Islet of Langerhans (tissue), 1 donor: ENCODE measurements around the genes KRT75, KRT6C, KRT5 and KRT74.

GRCh38 chr12:52091686-52092337 is 12.3 kb downstream of the SMIM41 start:
- RRBS = no CpG with 5 or more reads among the region's 11 CpGs

GRCh38 chr12:52146649-52148049 is 44.7 kb downstream of the KRT80 start:
- RRBS = 90% methylated on average over 9 of the region's 33 CpGs

DNA sequence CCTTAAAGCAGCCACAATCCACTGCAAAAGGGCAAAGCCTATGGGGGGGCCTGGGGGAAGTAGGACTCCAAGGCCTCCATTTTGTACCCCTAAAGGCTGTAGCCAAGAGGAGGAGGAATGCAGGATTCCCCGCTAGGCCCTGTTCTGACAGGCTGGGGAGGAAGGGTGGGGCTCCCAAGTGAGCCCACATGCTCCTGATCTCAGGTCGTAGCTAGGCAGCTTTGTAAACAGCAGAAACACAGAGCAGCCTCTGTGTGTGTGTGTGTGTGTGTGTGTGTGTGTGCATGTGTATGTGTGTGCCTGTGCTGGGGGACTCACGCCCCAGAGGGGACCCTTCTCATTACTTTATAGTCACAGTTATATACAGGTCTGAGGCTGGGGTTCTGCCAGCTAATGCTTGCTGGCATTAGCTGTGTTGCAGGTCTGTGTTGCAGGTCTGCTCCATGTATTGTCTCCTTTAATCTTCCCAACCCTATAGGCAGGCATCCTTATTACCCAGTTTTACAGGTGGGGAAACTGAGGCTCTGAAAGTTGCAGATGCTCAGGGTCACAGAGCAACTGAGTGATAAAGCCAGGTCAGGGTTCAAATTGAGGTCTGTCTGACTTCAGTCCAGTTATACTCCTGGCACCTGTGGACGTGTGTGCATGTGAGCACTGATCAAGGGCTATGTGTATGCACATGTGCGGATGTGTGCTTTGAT is 36.2 kb downstream of the KRT80 start:
- RRBS = no CpG with 5 or more reads among the region's 5 CpGs

GRCh38 chr12:52191653-52191853 is 261 bp downstream of the KRT80 start:
- RRBS = 24% methylated on average over 7 of the region's 8 CpGs

- RRBS = no CpG with 5 or more reads among the region's 8 CpGs
Measured at GRCh38 chr12:52194956-52195446, 3.2 kb upstream of the KRT80 start.

GRCh38 chr12:52200838-52201286 is 9.0 kb upstream of the KRT80 start:
- RRBS = no CpG with 5 or more reads among the region's 11 CpGs

DNA sequence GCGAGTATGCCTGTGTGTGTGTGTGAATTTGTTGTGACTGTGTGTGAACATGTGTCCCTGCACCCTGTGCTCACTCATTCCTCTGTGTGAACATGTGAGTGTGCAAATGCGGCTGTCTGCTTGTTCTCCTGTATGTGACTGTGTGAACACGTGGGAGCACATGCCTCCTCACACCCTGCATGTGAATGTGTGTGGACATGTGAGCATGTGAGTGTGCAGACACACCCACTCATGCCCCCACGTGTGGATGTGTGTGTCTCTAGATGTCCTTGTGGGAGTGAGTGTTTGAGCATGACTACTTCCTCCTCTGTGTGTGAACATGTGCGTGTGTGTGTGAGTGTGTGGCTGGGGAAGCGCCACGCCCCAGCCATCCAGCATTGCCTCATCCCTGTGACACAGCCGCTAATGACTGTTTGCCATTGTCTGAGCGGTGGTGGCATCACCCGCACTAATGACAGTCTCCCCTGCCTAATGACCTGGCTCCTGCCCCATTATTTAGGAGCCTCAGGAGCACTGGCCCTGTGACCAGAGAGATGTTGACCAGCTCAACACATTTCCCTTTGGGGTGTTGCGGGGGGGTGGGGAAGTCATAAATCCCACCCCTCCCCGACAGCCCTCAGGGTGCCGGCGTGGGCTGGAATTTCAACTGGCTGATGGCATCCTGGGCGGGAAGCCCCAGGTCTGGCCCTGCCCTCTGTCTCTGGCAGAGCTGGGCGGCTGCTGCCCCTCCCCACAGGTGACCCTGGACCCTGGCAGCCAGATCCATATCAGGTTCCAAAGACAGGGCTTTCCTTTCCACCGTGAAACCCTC is 11.4 kb upstream of the KRT80 start:
- RRBS = no CpG with 5 or more reads among the region's 17 CpGs

GRCh38 chr12:52208544-52209025 is 16.8 kb upstream of the KRT80 start:
- RRBS = no CpG with 5 or more reads among the region's 14 CpGs

DNA sequence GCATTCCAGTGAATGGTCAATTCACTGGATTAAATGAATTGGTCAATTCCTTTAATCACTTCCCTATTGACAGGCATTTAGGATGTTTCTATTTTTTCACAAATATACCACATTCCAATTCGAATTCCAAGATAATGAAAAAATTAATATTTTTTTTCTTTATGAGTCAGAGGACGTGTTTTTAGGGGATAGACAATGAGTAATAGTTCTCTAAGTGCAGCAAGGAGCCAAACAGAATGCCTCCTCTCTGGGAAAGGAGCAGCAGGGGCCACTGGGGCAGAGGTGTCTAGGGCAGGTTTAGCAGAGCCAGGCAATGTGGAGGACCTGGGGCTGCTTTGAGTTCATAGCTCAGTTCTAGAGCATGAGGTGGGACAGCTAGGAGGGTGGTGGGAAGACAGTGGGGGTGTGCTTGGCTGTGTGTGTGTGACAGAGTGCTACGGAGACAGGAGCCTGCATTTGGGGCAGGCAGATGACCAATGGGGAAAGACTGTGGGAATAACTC is 2.7 kb upstream of the KRT7 start:
- RRBS = no CpG with 5 or more reads among the region's 3 CpGs

DNA sequence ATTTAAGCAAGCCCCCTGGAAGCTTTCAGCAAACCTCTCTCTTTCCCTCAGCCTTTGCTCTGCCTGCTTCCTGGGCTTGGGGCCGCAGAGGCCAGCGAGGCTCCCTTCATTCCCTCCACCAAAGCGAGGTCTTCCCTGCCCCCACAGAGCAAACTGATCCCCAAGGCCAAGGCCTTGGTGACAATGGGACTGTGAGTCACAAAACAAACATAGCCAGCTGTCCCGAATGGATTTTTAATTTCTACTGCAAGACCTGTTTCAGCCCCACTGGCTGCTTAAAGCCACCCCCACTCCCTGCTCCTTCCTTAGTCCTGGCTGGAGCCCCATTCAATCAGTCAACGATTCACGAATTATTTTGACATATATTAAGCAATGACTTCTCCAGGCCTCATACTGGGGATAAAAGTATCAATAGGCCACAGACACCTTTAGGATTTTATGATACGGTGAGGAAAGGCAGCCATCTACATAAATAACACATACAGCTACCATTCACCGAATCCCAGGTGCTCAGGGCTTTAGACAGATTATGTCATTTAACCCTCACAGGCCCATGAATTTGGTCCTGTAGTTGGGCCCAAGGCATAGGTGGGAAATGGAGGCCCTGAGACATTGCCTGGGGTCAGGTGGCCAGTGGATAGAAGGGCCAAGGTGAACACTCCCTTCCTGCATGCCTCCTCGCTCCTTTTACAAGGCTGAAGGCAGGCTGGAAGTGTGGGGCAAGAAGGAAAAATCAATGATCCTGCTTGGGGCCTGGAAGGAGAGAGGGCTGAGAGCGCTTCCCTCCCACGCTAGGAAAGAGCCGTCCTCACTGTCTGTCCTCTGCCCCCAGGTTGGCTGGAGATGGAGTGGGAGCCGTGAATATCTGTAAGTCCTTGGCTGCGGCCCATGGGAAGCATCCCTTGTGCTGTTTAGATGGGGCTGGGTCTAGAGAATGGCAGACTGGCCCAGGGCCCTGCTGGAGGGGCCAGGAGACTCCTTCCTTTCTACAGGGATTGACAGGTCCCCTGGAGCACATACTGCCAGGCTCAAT is 14.6 kb downstream of the KRT7 start:
- RRBS = no CpG with 5 or more reads among the region's 14 CpGs

- RRBS = 85% methylated on average over 3 of the region's 15 CpGs
Measured at GRCh38 chr12:52434154-52434565, at the start of gene KRT75. KRT75 (minus strand) TSS chr12:52434371.

- RRBS = no CpG with 5 or more reads among the region's 11 CpGs
Measured at GRCh38 chr12:52473556-52474271, at the start of gene KRT6C. KRT6C (minus strand) TSS chr12:52473805.

DNA sequence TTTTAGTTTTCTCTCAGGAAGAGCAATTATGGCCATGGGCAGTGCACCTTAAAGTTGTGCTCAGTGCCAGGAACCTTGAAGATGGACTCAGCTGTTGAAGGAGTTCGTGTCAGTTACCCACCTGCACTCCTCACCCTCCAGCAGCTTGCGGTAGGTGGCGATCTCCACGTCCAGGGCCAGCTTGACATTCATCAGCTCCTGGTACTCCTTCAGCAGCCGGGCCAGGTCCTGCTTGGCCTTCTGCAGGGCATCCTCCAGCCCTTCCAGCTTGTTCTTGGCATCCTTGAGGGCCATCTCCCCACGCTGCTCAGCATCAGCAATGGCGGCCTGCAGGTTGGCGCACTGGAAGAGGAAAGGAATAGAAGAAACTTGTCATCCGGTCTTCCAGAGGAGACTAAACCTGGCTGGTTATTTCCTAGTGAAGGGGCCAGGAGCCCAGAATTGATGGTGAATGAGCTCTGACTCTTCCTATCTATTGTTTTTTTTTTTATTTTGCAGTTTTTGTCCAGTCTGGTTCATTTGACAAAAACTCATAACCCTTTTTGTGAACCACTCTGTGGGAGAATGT is 4.8 kb downstream of the KRT6A start:
- RRBS = no CpG with 5 or more reads among the region's 9 CpGs

- RRBS = no CpG with 5 or more reads among the region's 6 CpGs
Measured at GRCh38 chr12:52496332-52497097, 3.5 kb upstream of the KRT6A start.

- RRBS = 86% methylated on average over 15 of the region's 39 CpGs
Measured at GRCh38 chr12:52519600-52520931, at the start of gene KRT5. KRT5 (minus strand) TSS chr12:52520394.

DNA sequence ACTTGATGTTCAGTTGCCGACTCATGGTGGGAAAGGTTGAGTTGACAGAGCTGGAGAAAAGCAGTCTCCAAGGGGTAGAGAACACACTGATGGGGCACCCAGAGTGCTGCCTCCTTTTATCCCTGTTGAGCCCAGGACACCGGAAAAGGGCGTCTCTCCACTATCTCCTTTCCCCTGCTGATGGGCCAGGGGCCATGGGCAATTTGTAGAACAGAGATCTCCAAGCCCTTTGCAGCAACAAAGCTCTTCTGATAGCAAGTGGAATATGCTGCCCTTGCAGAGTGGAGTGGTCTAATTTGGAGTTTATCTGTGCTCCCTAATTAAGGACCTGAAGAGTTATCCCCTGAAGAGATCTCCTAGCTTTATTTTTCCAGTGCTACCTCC is at the start of gene KRT74:
Gene KRT74 (minus strand): TSS at position 91 of the 384 bp plus-strand sequence.
- RRBS = no CpG with 5 or more reads among the region's 3 CpGs

- RRBS = no CpG with 5 or more reads among the region's 6 CpGs
Measured at GRCh38 chr12:52614950-52615598, 3.3 kb downstream of the KRT73 start.

DNA sequence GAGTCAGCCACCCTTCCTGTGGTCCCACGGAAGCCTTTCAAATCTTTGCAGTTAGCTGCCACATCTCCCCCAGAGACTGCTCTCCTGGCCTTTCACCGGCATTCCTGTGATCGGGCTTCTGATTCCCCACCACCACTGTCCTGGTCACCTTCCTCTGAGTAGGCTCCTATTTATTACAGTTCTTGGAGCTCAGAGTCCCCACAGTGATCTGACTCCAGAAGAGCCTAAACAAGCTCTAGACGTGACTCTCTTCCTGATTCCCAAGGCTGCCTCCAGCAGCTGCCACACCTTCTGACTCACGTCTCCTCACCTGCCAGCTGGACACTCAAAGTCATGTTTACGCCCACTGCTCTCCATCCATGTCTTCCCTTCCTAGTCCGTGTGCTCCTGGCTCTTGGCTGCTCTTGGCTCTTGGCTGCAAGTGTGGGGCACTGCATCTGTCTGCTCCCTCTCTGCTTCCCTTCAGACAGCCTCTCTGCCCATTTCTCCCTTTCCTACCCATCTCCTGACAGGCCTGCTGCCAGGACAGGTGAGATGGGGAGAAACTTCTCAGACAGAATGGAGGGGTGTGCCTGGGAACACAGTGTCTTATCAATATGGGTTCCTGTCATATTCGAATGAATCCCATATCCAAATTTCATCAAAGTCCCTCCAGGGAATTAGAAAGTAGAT is 7.7 kb upstream of the KRT1 start:
- RRBS = no CpG with 5 or more reads among the region's 8 CpGs

DNA sequence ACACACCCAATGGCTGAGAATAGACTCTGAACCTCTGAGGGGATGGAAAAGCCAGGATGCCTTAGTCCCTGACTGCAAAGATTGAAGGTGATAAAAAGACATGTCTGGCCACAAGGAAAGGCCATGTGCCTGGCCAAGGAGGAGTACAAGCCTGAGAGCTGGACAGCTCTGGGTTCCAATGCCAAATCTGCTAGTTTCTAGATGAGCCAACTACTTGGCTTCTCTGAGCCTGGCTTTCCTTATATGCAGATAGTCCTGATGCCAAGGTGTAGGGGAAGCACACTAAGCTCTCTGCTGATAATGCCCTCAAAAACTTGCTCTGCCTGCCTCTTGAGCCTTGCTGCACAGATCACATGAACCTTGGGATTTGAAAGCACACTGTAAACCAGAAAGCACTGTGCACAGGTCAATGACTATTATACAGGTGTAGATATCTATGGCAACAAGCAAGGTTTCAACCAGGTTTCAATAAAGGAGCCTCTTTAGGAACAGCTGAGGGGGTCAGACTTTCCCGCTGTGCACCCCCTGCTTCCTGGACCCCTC is 8.2 kb downstream of the KRT8 start:
- RRBS = no CpG with 5 or more reads among the region's 1 CpG

GRCh38 chr12:52953026-52953841 is 4.3 kb downstream of the KRT18 start:
- RRBS = no CpG with 5 or more reads among the region's 8 CpGs